ENCODE data around the gene AGAP4.

DNA sequence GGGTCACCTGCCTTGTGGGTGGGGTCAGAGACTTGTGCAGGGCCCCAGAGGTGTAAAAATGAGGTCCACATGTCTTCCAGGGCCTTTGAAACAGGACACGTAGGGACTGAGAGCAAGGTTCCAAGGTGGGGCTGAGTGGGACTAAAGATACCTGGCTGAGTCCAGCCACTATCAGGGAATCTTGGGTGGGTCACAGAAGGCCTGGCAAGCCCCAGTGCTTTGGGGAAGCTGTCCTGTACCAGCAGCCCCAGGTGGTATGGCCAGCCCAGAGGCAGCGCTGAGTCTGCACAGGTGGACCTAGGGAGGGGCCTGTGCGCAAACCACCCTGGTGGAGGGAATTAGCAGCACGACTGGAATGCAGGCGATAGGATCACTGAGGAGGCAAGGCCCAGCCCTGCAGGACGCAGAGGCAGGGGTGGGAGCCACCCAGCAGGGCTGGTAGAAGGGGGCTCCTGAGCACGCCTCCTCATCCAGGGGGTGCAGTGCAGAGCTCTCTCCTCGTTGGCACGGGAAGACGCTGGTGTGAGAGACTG, 5.8 kb downstream of the FXYD4 start:
- PRO-cap, result no peak
CAGE:
- cytosol, long polyA minus RNA, result no peak
- cytosol, long polyA plus RNA, result no peak
- long polyA plus RNA, result no peak
- nucleus, long polyA minus RNA, result no peak
- nucleus, long polyA plus RNA, result no peak

DNA sequence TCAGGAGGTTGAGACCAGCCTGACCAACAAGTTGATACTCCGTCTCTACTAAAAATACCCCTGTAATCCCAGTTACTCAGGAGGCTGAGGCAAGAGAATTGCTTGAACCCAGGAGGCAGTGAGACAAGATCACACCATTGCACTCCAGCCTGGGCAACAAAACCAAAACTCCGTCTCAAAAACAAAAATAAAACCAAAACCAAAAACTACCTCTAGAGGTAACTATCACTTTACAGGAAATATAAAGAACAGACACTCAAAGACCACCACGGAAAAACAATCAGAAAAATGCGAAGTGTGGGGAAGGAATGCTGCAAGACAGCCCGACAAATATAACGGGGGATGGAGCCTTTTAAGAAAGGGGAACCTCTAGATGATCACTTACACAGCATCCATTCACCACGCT, 4.3 kb downstream of the HNRNPF start:
- PRO-cap, result no peak
CAGE:
- cytosol, long polyA minus RNA, result no peak
- cytosol, long polyA plus RNA, result no peak
- long polyA plus RNA, result no peak
- nucleus, long polyA minus RNA, result no peak
- nucleus, long polyA plus RNA, result no peak

- PRO-cap, result no peak
CAGE:
- cytosol, long polyA minus RNA, result no peak
- cytosol, long polyA plus RNA, result no peak
- long polyA plus RNA, result no peak
- nucleus, long polyA minus RNA, result no peak
- nucleus, long polyA plus RNA, result no peak
Measured at GRCh38 chr10:43668437-43668814, 19.7 kb upstream of the ZNF32 start.

DNA sequence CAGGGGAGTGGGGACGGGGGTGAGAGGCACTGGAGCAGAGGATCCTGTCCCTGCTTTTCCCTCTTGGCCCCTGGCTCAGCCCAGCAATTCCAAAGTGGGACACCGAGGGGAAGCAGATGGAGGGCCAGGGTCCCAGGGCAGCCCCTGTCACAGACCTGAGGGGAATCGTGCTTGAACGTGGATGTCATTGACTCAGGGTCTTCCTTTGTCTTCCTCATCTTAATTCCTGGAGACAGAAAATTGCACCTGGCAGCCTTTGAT, 323.5 kb upstream of the ZNF32 start:
- PRO-cap, result no peak
CAGE:
- cytosol, long polyA minus RNA, result no peak
- cytosol, long polyA plus RNA, result no peak
- long polyA plus RNA, result no peak
- nucleus, long polyA minus RNA, result no peak
- nucleus, long polyA plus RNA, result no peak

DNA sequence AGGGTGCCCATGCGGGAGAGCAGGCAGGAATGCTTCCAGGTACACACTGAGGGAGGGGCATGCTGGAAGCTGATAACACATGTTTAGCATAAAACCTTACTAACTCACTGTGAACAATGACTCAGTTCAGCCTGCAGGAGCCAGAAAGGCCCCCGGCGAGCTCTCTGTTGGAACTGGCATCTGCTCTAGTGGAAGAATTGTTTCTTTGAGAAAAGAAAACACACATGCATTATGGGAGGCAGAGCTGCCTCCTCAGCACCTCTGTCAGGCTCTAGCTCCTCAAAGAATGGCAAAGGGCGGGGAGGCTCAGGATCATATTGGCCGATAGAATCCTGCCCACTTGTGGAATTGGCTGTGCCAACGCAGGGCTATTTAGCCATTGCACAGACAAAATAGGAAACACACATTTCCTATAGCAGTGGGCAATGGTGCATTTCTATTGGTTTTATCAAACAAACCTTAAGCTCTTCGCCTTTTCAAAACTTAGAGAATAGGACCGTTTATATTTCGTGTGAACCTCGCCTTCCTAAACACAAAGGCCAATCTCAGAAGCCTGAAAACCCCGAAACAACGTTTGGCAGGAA, 338.2 kb downstream of the CXCL12 start:
- PRO-cap, result no peak
CAGE:
- cytosol, long polyA minus RNA, result no peak
- cytosol, long polyA plus RNA, result no peak
- long polyA plus RNA, result no peak
- nucleus, long polyA minus RNA, result no peak
- nucleus, long polyA plus RNA, result no peak

- PRO-cap, result no peak
CAGE:
- cytosol, long polyA minus RNA, result no peak
- cytosol, long polyA plus RNA, result no peak
- long polyA plus RNA, result no peak
- nucleus, long polyA minus RNA, result no peak
- nucleus, long polyA plus RNA, result no peak
Measured at GRCh38 chr10:44293715-44294526, 91.0 kb downstream of the CXCL12 start.

GRCh38 chr10:44377790-44378513, 6.9 kb downstream of the CXCL12 start:
- PRO-cap, result no peak
CAGE:
- cytosol, long polyA minus RNA, result no peak
- cytosol, long polyA plus RNA, result no peak
- long polyA plus RNA, result no peak
- nucleus, long polyA minus RNA, result no peak
- nucleus, long polyA plus RNA, result no peak

DNA sequence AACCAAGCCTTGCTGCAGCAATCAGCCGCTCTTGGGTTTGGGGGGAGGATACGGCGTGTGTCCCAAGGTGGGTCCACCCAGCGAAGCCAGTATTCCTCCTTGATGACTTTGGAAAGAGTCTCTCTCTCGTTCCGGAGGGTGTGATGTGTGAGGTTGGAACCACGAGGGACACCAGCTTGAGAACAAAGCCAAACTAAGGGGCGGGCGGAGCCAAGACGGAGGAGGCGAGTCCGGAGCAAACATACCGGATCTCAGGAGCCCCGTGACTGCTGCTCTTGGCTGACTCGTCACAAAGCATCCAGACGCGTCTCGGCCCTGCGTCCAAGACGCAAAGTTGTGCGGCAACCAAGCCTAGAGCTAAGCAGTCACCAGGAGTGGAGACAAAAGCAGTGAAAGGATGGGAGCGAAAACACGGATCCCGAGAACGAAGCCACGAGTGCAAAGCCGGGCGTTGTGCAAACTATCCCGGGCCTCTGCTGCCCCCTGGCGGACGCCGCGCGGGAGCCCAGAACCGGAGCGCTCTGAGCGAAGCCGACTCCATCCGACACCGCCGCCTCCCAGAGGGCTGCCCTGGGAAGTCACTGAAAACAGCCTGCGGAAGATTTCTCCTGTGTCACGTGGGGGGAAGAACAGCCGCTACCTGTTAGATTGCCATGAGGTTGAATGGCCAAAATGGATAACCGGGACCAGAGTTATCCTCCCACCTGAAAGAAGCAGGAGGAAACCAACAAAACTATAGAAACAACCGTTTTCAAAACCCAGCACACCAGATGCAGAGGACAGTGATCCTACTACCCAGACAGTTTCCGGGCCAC, 46.4 kb upstream of the TMEM72 start:
- PRO-cap, result bidirectional peak, plus-strand start at position 213 of the sequence, minus-strand start at position 184 of the sequence; unidirectional peak, minus-strand start at position 438 of the sequence
CAGE:
- cytosol, long polyA minus RNA, result no peak
- cytosol, long polyA plus RNA, result no peak
- long polyA plus RNA, result no peak
- nucleus, long polyA minus RNA, result no peak
- nucleus, long polyA plus RNA, result no peak

GRCh38 chr10:44865438-44866009, 45.6 kb upstream of the TMEM72 start:
- PRO-cap, result no peak
CAGE:
- cytosol, long polyA minus RNA, result no peak
- cytosol, long polyA plus RNA, result no peak
- long polyA plus RNA, result no peak
- nucleus, long polyA minus RNA, result no peak
- nucleus, long polyA plus RNA, result no peak

DNA sequence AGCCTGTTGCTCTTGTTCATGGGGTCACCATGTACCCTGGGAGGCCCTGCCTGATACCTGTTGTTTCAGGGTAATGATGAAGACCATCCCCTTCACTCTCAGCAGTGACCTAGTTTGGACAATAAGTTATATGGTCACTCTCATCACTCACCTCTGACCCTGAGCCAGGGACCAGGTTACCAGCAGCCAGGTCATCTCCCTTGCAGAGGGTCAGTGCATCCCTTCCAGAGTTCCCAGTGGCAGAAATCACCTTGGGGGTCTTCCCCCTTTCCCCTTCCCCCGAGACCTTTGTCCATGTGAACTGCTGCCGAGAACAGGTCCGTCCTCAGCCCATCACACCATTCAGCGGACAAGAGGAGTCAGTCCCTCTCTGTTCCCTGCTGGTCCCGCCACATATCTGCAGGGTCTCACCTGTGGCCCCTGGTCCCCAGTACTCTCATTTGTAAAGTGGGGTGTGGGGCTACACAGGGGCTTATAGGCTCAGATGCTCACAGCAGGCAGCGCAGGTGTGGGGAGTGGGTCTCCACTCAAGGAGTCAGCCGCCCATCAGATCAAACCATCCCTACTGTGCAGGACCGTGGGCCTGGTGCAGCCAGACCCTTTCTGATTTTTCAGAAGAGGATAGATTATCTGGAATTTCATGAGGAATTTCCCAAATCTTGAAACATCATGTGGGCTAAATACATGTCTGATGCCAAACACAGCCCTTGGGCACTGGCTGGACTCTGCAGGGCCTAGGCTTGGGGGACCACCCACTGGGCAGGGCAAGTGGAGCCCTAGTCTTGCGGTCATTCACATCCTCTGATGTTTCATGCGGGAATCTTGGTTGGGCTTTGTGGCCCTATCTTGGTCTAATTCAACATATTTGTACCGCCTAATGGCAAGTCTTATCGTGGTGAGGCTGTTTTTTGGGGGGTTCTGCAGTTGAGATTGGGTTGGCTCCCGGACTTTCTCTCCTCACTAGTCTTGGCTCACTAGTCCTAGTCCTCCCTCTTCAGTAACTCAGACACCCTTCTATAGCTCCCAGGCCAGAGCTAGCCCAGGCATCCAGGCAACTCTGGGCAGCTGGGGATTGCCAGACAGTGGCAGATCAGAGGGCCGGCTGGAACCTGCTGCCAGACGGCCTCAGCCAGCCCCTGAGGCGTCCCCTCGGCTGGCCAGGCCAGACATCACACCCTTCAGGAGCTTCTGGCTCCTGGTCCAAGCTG, 6.4 kb downstream of the DEPP1 start:
- PRO-cap, result no peak
CAGE:
- cytosol, long polyA minus RNA, result no peak
- cytosol, long polyA plus RNA, result no peak
- long polyA plus RNA, result no peak
- nucleus, long polyA minus RNA, result no peak
- nucleus, long polyA plus RNA, result no peak

- PRO-cap, result no peak
CAGE:
- cytosol, long polyA minus RNA, result no peak
- cytosol, long polyA plus RNA, result no peak
- long polyA plus RNA, result no peak
- nucleus, long polyA minus RNA, result no peak
- nucleus, long polyA plus RNA, result no peak
Measured at GRCh38 chr10:44976013-44976298, 2.7 kb downstream of the DEPP1 start.

GRCh38 chr10:44994020-44994253, 6.8 kb upstream of the ZNF22 start:
- PRO-cap, result no peak
CAGE:
- cytosol, long polyA minus RNA, result no peak
- cytosol, long polyA plus RNA, result no peak
- long polyA plus RNA, result no peak
- nucleus, long polyA minus RNA, result no peak
- nucleus, long polyA plus RNA, result no peak

DNA sequence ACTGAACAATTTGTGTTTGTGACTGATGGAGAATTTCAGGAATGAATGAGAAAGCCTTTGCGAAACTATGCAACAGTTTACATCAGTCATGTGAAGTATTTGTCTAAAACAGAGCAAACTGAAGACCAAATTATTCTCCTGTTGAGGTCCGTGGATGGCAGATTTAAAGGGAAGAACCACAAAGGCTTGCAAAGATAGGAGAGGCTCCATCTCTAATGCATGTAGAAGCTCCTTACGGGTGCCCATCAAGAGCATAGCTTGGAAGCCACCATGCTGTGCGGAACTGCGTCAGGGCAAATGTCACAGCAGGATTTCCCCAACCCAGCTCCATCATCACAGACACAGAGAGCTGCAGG, 6.5 kb upstream of the ZNF22 start:
- PRO-cap, result no peak
CAGE:
- cytosol, long polyA minus RNA, result no peak
- cytosol, long polyA plus RNA, result no peak
- long polyA plus RNA, result no peak
- nucleus, long polyA minus RNA, result no peak
- nucleus, long polyA plus RNA, result no peak

DNA sequence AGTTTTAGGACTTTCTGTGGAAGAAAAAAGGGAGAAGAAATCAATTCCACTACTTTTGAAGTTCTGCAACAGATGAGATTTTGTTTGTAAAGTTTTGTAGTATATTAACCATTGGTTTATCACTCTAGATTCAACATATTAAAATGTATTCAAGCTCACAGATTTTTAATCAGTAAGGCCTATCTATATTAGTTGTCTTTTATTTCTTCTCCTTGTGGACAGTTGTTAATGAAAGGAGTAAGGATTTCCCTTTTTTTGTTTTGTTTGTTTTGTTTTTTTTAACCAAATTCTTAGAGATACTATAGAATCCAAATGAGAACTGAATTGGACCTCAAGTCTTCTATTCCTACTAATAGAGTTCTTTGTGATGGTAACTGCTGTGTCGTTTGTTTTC, 3.7 kb downstream of the ZNF22 start:
- PRO-cap, result no peak
CAGE:
- cytosol, long polyA minus RNA, result no peak
- cytosol, long polyA plus RNA, result start-site peak on the plus strand centred at position 210 of the sequence, 71 bp wide, 276 and 280 reads in 2 replicates
- long polyA plus RNA, result no peak
- nucleus, long polyA minus RNA, result no peak
- nucleus, long polyA plus RNA, result no peak

DNA sequence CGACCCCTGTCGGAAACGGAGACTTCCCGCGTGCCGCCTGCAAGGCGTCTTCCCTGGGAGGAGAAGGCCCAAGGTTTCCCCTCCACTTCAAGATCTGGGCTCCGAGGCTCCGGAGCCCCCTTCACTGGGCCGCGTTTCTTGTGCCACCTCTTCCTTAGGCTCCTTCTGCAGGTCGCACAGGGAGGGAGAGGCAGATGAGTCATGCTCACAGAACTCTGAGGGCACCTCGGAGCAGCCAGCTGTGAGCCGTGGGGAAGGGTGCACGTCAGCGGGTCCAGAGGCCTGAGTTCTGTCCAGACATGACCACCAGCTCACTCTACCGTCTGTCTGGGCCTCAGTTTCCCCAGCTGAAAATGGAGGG, 626 bp downstream of the ALOX5 start:
- PRO-cap, result no peak
CAGE:
- cytosol, long polyA minus RNA, result no peak
- cytosol, long polyA plus RNA, result no peak
- long polyA plus RNA, result no peak
- nucleus, long polyA minus RNA, result no peak
- nucleus, long polyA plus RNA, result no peak

DNA sequence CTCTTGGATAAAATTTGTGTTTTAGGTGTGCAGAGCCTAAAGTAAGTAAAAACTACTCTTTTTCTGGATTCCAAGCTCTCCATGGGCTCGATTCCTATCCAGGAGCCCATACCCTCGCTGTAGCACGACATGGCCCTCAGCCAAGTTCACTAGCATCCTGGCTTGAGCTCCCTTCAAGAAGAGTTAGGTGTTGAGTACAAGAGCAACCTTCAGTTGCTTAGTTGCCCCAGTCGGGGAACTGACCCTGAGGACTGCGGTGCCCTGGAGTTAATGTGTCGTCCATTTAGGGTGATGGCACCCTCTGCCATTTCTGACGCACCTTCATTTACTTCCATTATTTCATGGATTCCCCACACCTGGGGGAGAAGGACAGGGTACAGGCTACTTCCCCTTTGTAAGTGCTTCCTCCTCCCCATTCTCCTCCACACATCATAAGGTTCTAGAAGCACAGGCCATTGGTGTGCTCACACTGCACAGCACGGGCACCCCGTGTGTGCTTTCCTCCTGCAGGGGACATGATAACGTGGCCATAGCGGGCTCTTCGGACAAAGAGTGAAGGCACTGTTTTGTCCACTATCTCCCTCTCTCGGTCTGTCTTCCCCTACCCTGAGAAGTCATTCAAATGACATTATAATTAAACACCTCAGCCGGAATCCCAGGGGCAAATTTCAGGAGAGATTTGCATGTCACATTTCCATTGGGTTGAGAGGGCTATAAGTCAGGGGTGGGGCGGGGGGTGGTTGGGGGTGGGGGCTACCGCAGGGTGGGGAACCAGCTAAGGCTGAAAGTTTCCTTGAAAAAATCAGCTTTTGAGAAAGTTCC, 1.8 kb downstream of the ALOX5 start:
- PRO-cap, result no peak
CAGE:
- cytosol, long polyA minus RNA, result no peak
- cytosol, long polyA plus RNA, result no peak
- long polyA plus RNA, result no peak
- nucleus, long polyA minus RNA, result no peak
- nucleus, long polyA plus RNA, result no peak

GRCh38 chr10:45847231-45847892, at the start of gene AGAP4:
Gene AGAP4 (minus strand): TSS chr10:45847500.
- PRO-cap, result no peak
CAGE:
- cytosol, long polyA minus RNA, result no peak
- cytosol, long polyA plus RNA, result no peak
- long polyA plus RNA, result no peak
- nucleus, long polyA minus RNA, result no peak
- nucleus, long polyA plus RNA, result no peak

DNA sequence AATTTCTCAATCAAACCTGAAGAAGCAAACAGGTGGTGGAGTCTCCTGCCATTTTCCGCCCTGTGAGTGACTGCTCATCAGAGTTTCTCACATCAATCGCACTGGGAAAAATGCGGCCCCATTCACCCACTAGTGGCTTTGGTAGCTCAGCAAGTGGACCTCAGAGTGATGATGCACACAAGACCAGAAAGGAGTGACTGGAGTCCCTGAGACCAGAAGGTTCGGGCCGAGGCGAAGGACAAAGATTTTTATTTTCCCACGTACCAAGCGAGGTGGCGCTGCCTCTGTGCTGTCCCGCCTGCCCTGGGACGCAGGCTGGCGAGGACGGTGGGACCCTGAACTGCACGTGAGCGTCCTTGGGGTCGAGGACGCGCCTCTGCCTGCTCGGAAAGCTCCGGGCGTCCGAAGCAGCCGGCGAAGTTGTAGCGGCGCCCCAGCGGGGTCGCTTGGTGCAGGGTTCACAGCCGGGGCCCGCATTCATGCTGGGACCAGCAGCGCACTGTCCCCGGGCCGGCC, 557 bp upstream of the TIMM23 start:
- PRO-cap, result no peak
CAGE:
- cytosol, long polyA minus RNA, result no peak
- cytosol, long polyA plus RNA, result no peak
- long polyA plus RNA, result no peak
- nucleus, long polyA minus RNA, result no peak
- nucleus, long polyA plus RNA, result no peak

DNA sequence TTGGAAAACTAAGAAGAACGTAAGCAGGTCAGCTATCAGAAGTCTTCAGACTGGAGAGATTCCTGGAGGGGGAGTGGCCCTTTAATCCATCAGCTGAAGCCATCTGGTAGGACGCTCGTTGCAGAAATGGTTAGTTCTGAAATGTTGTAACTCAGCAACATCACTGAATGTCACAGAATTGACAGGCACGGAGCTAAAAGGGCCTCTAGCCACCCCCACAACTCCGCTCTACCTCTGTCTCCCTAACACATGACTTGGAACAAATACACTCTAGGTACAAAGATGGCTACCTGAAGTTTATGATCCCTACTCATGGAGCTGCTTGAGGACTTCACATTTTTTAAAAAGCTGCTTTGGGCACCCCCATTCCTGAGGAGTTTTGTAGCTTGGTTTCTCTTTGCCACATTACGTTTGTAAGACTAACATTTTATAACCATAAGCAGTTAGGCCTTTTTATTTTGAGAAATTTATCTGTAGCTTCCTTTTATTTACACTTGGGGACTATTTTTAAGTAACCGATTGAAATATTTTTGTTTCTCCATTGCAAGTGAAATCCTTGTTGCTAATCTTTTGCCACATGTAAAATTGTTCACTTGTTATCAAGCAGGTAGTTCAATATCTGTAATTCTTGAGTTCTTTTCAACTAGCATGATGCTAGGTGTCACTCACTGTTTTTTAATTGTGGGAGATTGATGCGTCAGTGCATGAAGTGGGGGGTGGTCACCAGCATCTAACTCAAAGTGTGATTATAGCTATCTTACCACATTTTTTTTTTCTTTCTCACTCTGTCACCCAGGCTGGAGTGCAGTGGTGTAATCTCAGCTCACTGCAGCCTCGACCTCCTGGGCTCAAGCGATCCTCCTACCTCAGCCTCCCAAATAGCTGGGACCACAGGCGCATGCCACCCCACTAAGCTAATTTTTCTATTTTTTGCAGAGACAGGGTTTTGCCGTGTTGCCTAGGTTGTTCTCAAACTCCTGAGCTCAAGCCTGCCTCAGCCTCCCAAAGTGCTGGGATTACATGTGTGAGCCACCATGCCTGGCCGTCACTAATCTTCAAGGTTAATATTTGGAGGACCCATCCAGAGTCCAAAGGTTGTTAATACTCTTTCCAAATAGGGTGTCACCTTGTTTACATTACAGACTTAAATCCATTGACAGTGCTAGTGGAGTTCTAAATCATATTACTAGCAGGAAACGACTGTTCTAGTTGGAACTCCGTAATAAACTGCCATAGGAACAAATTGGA, 28.6 kb downstream of the NCOA4 start:
- PRO-cap, result no peak
CAGE:
- cytosol, long polyA minus RNA, result no peak
- cytosol, long polyA plus RNA, result no peak
- long polyA plus RNA, result no peak
- nucleus, long polyA minus RNA, result no peak
- nucleus, long polyA plus RNA, result no peak

DNA sequence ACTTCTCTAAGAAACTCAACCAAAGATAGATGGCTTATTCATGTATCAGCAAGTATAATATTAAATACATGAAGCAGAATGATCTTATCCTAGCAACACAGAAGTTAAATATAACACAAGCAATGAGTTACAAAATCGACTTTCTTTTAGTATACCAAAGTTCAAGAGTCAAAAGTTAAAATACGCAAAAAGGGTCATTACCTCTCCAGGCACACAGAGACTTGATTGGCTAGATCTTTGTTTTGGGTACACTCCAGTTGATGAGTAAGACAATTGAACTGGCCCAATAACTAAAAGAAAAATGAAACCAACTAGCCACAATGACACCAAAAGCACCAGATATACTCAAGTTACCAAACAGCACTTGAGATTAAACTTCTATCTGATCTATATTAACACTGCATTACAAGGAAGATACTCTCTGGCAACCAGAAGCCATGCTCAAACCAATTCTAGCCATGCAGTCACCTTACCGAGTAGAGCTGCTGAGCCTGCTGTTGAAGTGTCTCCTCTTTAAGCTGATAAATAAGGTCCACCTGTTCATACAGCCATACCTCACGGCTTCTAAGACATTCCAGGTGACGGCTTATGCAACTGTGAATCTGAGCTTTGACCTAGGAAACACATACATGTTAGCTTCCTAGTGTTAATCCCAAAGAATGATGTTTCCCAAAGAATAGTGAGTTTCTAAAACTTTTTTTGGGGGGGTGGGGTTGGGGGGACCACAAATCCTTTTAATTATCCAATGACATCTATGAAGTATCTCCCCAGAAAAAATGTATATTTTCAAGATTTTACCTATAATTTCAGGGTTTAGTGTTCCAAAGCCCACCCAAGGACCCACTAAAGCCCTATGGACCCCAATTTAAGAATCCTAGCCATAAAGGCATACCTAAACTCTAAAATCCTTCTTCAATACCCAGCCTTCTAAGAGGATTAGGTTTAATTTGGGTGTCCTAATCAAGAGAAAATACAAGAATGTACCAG, 15.5 kb downstream of the NCOA4 start:
- PRO-cap, result no peak
CAGE:
- cytosol, long polyA minus RNA, result no peak
- cytosol, long polyA plus RNA, result no peak
- long polyA plus RNA, result no peak
- nucleus, long polyA minus RNA, result no peak
- nucleus, long polyA plus RNA, result no peak